Hair follicle dermal papilla cell (primary cell): ENCODE data around the genes SERP1, GPR87 and MBNL1.

DNA sequence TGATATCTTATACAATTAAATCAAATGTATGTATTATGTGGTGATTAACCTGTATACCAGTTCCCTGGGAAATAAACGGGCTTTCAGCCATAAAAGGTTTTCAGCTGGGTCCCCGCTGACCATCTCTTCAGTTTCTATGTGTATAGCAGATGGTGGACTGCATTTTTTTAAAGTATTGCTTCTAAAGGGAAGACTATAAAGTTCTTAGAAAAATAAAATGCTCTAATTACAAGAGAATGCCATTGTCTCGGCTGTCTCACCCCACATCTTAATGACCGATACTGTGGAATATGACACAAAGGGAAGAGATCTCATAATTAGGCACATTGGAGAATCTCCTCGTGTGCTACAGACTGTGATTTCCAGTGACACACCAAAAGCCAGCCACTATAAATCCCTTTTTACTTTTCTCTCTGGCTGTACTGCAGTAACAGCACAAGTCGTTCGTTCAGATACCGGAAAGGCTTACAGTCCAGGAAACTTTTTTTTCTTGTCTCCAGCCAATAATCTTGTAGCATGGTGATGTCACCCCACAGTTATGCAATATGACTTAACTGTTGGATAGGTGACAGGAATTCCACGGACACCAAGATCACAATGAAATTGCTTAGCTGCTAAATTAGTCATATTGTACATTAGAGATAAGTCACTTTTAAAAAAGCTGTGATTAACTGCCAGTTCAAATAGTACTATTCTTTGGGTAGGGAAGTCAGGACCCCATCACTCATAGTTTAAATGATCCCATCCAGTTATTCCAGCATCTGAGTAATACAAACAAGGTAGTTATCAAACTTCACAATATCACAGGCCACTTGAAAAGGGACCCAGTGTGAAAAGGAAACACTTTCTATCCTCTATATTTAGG is 36.4 kb upstream of the TSC22D2 start:
- CAGE, long polyA plus RNA: no peak

GRCh38 chr3:150409507-150410526 is 1.7 kb downstream of the TSC22D2 start:
- CAGE, long polyA plus RNA: no peak

DNA sequence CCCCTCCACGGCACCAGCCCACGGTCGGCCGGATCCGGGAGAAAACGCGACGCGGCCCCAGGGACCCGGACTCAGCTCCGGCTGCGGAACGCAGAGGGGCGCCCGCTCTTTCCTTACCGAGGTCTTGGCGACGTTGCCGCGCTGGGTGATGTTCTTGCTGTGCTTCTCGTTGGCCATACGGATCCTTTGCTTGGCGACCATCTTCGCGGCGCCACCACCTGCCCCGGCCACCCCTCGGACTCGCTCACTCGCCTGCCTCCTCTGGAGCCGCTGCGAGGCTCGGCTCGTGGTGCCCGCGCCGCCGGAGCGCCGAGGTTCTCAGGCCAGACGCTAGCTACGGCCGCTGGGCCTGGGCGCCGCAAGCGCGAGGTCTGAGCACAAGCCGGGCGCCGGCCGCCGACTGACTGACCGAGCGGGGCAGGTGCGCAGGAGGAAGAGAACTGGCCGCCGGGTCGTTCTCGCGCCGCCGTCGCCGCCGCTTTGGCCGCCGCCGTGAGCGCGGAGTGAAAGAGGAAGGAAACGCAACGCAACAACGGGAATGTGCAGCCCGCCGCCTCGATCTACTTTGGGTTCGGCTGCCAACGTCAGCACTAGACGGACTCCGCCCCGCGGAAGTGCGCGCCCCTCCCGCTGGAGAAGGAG is at the start of gene SERP1:
Gene SERP1, minus strand, starts transcription at position 562 of the 642 bp plus-strand sequence.
- CAGE, long polyA plus RNA: no peak

- CAGE, long polyA plus RNA: no peak
Measured at GRCh38 chr3:150546859-150547353, 319 bp downstream of the EIF2A start.

- CAGE, long polyA plus RNA: no peak
Measured at GRCh38 chr3:150547363-150547633, 711 bp downstream of the EIF2A start.

- CAGE, long polyA plus RNA: no peak
Measured at GRCh38 chr3:150728923-150729127, 25.1 kb upstream of the ERICH6 start.

- CAGE, long polyA plus RNA: no peak
Measured at GRCh38 chr3:150733330-150734324, 29.3 kb downstream of the SIAH2 start.

- CAGE, long polyA plus RNA: no peak
Measured at GRCh38 chr3:150736162-150736992, 26.6 kb downstream of the SIAH2 start.

DNA sequence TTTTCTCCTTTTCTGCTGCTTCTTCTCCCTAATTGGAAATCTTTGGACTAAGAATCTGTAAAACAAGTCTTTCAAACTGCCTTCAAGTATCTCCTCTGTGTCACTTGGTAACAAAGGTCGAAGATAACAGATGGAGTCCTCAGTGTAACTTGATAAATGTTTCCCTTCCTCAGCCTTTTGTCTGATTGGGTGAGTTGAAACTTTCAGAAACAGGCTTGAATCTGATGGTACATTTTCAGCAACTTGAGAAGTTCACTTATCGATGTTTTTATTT is 315 bp upstream of the CLRN1 start:
- CAGE, long polyA plus RNA: no peak

GRCh38 chr3:151101579-151101970 is 16.1 kb downstream of the MED12L start:
- CAGE, long polyA plus RNA: no peak

- CAGE, long polyA plus RNA: no peak
Measured at GRCh38 chr3:151204532-151205144, 1.6 kb upstream of the GPR171 start.

DNA sequence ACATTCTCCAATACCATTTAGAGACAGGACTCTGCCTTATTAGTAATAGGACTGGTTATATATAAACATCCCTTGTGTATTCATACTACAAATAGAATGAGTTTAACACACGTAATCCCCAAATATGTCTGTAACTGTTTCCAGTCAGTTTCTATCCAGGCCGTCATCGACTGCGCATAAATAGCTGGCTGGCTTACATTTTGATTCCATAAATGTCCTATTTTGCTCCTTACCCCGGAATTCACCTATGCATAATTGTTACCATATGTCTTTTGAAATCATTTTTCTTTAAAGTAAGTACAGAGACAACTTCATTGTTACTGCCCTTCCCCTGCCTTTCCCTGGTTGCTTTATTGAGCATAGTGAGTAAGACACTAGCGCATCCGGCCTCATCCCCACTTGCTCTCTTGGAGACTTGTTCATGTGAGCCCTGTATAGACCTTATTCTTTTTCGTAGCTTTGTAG is 3.5 kb upstream of the P2RY14 start:
- CAGE, long polyA plus RNA: no peak

- CAGE, long polyA plus RNA: no peak
Measured at GRCh38 chr3:151316450-151317122, at the start of gene GPR87. GPR87 (minus strand) TSS chr3:151316820.

GRCh38 chr3:151537632-151538321 is 76.9 kb upstream of the IGSF10 start:
- CAGE, long polyA plus RNA: no peak

- CAGE, long polyA plus RNA: no peak
Measured at GRCh38 chr3:151931155-151931701, 57.8 kb downstream of the SUCNR1 start.

DNA sequence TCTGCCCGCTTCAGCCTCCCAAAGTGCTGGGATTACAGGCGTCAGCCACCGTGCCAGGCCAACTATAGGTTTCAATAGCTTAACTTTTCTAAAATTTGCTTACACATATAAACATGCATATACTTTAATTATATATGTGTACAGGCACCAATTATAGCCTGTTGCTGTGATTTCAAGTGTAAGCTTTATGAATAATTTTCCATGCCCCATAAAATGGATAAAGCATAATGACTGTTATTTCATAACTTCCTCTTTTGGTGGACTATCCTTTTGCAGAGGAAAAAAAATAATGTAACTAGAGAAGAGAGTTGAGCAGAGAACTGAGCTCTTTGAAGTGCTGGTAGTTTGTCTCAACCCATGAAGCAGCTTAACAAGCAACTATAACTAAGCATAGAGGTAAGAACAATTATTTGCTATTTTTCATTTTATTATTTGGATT is 24.7 kb upstream of the MBNL1 start:
- CAGE, long polyA plus RNA: no peak

DNA sequence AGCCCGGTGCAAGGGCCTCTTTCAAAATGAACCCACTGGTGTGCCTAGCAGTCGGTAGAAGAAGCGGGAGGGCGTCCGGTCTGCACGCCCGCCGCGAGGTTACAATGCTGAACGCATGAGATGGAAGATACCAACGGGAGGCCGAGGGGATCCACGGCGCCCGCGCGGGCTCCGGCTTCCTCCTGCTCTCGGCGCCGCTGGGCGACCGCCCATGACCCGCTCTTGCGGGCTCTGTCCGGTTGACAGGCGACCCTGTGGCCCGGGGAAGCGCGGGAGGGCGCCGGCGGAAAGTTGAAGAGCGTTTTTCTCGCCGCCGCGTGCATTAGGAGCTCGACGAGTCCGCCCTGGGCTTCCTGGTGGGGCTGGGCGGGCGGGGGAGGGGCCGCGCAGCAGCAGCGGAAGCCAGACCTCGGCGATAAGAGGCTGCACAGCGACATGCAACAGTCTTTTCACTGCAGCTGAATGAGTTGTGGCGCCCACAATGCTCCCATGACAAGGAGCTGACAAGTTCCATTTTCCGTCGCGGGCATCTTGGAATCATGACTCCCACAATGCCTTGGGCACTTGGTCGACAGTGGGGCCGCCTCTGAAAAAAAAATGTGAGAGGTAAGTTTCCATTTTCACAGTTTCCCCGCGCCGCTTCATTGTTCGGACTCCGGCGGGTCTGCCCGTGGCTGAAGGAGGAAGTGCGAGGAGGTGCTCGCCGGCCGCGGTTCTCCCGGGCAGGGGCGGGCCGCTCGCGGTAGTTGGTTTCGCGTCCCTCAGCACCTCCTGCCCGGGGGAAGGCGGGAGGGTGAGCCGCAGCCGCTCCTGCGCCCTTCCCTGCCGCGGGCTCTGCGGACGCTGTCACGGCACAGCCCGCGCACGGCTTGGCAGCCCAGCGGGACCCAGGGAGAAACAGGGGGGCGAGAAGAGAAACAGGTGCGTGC is at the start of gene MBNL1:
Gene MBNL1, plus strand, starts transcription at position 443 of the 929 bp plus-strand sequence.
- CAGE, long polyA plus RNA: no peak

- CAGE, long polyA plus RNA: no peak
Measured at GRCh38 chr3:152305503-152306823, 37.2 kb downstream of the MBNL1 start.

- CAGE, long polyA plus RNA: no peak
Measured at GRCh38 chr3:152317601-152318405, 49.1 kb downstream of the MBNL1 start.

DNA sequence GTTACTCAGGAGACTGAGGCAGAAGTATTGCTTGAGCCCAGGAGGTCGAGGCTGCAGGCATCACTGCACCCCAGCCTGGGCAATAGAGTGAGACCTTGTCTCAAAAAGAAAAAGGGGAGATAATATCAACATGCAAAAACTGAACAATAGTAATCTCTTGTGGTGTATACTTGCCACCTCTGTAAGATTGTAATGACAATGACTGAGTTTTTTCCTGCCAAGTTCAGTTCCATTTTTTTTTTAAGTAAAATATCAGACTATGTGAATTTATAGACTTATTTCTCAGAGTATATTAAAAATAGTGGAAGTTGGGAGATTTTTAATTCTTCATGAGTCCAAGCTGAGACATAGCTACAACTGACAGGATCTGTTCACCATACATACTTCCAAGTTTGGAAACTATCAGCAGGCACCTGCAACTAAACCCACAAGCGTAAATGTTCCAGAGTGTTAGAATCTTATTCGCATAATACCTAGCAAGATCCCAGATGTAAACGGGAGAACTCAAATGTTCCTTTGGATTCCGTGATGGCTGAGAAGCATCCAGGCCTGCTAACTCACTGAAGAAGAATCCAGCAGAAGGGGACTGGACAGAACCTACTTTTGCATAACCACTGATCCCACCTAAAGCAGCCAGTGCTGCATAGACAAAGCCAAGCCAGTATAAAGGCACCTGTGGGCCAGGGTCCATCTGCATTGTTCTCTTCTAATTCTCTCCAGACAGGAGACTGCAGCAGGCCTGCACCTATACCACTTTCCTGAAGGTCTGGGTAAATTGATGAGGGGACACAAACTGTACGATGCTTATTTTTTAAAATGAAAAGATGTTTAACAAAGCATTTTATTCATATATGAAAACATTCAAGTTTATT is 71.7 kb downstream of the MBNL1 start:
- CAGE, long polyA plus RNA: no peak